Measurements from ENCODE around the gene ENTREP1.

DNA sequence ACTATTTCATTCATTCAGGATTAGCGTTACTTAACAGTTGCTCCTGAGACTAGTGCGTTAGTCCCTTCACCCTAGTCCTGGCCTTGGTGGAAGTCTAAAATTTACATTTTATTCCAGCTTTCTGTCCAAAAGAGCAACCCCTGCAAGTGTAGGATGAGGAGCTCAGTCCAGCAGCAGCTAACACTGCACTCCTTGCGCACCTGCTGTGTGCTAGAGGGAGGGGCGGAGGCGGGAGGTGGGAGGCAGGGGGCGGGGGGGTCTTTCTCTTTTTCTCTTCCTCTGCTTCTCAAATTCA lies 609 bp upstream of the CNTNAP3B start:
- PRO-cap: unidirectional peak, minus-strand start at position 210 of the sequence

- PRO-cap: no peak
Measured at GRCh38 chr9:43119655-43119985, 936.2 kb downstream of the SPATA31A6 start.

GRCh38 chr9:61555059-61555345 lies 365.2 kb downstream of the SPATA31A7 start:
- PRO-cap: no peak

DNA sequence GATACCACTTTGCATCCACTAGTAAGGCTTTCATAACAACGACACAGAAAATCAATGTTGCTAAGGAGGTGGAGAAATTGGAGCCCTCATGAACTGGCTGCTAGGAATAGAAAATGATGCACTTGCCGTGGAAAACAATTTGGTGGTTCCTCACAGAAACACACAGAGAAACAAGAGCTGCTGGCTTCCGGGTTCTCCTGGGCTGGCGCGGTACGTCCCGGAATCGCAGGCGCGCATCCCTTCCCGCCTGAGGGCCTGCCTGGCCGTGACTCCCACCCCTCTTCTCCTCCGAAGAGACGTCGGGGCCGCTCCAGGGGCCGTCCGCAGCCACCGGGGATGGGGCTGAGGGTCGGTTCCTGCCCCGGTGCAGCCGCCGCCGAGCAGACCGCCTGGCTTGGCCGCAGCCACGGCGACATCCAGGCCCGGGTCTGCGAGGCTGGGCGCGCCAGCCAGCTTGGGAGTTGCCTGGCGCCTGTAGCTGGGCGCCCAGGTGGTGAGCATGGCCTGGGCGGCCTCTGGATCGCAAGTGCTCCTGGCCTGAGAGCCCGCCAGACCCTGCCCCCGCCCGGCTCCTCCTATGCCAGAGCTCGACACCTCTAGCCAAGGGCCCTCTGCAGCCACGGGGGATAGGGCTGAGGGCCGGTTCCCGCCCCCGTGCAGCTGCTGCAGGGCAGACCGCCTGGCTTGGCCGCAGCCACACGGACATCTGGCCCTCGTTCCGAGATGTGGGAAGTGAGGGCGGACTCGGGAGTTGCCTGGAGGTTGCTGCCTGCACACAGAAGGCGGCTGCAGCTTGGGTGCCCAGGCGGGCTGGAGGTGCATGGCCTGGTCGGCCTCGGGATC lies 1647.5 kb downstream of the SPATA31A7 start:
- PRO-cap: bidirectional peak, plus-strand start at position 239 of the sequence, minus-strand start at position 168 of the sequence; bidirectional peak, plus-strand start at position 696 of the sequence, minus-strand start at position 709 of the sequence

DNA sequence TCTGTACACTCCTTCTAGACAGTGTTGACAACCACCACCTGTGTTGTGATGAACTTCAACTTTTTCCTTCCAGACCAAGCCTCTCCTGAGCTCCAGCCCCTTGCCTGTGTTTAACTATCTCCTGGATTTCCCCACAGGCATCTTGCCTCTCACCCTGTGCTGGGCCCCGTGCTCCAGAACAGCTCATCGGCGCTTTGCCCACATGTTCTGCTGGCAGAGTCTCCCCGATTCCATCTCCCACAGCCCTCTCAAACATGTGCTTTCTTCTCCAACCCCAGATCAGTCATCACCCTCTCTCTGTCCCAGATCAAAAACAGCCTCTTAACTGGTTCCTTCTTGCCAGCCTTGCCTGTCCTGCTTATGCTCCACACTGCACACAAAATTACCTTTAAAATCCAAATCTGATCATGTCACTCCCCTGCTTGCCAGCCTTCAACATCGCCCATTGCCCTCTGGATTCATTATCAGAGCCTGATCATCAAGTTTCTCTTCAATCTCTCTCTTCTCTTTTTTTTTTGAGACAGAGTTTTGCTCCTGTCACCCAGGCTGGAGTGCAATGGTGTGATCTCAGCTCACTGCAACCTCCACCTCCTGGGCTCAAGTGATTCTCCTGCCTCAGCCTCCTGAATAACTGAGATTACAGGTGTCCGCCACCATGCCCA lies 1959.2 kb downstream of the FOXD4L5 start:
- PRO-cap: no peak

- PRO-cap: no peak
Measured at GRCh38 chr9:63338075-63339074, 1946.6 kb downstream of the FOXD4L5 start.

GRCh38 chr9:65143849-65144270 lies 141.1 kb downstream of the FOXD4L5 start:
- PRO-cap: no peak

GRCh38 chr9:68500310-68501441 lies 40.0 kb downstream of the TMEM252 start:
- PRO-cap: no peak

GRCh38 chr9:68530648-68531147 lies 10.0 kb downstream of the TMEM252 start:
- PRO-cap: no peak

DNA sequence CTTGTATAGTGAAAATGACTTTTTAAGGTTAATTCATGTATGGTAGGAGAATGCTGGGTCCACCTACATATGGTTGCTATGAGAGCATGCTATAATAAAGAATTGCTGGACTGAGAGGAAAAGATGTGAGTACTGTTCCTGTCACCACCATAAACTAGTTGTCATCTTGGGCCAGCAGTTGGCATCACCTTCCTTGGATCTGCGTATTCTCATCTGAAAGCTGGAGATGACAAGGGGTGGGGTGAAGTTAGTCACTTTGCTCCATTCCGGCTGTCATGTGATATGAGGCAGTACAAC lies 33.3 kb downstream of the PIP5K1B start:
- PRO-cap: no peak

- PRO-cap: no peak
Measured at GRCh38 chr9:68895767-68896669, 116.2 kb downstream of the PABIR1 start.

- PRO-cap: no peak
Measured at GRCh38 chr9:68973684-68974089, 40.2 kb downstream of the PRKACG start.

GRCh38 chr9:69099298-69100172 lies 64.0 kb downstream of the FXN start:
- PRO-cap: no peak

- PRO-cap: no peak
Measured at GRCh38 chr9:69136489-69137197, 37.4 kb upstream of the TJP2 start.

- PRO-cap: no peak
Measured at GRCh38 chr9:69198484-69198832, 24.4 kb downstream of the TJP2 start.

DNA sequence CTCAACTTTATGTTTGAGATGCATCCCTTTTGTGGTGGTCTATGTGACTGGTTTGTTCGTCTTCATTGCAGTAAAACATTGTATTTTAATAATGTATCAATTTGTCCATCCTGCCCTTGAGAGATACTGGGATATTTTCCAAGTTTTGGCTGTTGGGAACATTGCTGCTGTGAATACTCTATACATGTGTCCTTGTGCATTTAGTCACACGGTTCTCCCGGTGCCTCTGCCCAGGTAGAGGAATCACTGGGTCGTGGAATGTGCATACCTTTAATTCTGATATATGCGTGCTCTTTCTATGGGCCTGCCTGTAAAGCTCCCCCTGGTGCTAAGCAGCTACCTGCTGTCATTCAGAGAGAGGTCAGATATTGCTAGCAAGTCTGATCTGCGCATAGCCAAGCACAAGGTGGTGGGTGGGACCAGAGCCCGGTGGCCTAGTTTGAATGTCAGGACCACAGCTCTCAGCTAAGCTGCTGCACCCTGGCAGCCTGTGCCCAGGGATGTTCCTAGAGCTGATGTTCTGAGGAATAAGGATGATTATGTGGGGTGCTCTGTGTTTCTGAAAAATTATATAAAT lies 33.3 kb downstream of the TJP2 start:
- PRO-cap: no peak

DNA sequence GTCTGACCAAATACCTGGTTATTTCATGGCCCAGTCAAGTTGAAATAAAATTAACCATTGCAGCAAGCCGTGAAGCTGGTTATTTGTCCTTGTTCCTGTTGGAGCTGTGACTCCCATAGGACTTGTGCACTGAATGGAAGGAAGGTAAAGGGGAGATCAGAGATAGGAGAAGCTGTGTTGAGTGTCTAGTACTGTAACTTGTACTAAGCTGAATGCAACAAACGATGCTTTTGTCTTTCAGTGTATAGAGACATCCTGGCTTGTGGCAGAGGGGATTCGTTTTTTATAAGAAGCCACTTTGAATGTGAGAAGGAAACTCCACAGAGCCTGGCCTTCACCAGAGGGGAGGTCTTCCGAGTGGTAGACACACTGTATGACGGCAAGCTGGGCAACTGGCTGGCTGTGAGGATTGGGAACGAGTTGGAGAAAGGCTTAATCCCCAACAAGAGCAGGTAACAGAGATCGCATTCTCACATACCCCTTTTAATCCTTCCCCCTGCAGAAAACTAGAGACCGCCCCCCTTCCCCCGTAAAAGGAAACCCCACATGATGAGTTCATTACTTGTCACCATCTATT lies 61.8 kb downstream of the TJP2 start:
- PRO-cap: no peak

- PRO-cap: no peak
Measured at GRCh38 chr9:69324372-69325464, at the start of gene ENTREP1. Gene ENTREP1, plus strand, starts transcription at chr9:69325215.

DNA sequence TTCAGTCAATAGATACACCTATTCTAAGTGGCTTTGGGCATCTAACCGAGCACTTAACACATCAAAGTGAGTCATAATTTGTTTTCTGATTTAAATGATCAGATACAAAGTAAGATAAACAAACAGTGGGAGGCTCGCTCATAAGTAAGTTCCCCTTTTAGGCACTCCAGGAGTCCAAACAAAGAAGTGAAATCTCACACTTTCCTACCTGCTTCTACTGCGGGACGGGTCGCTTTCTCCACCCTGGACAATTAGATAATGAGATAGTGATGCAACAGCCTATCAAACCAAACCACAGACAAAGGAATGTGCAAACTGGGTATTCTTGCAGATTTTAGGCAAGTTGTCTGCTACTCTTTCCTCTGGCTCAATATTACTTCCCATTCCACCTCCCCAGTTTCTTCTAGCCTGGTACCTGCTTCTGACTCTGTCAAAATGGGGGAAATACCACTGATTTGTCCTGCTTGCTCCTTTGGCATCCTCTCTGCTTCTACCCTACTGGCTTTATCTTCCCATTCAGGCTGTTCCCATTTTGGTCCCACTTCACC lies 89.9 kb downstream of the APBA1 start:
- PRO-cap: no peak

DNA sequence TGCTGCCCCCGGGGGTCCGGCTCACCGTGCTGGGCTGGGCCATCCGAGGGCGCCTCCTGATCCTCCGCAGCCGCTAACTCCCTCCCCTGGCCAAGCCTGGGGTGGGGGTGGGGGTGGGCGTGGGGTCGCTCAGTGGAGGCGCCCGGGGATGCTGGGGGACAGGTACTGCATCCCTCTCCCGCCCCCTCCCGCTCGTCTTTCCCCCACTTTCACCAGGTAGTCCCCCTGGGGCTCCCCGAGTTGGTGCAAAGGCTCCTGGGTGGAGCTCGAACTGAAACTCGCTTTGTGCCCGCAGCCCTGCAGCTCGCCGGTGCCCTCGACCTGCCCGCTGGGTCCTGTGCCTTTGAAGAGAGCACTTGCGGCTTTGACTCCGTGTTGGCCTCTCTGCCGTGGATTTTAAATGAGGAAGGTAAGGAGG lies 650 bp downstream of the MAMDC2 start:
- PRO-cap: no peak

All from LUHMES (cell line).